ENCODE measurements around the genes LRIG2, TRIM33 and BCAS2.

- PRO-cap: bidirectional peak, plus-strand start at chr1:113073221, minus-strand start at chr1:113073097; bidirectional peak, plus-strand start at chr1:113073700, minus-strand start at chr1:113073572
Observed at GRCh38 chr1:113072937-113073801, at the start of gene LRIG2. LRIG2 (plus strand) TSS chr1:113073198.

GRCh38 chr1:113242457-113243010 lies 147.8 kb upstream of the MAGI3 start:
- PRO-cap: no peak

DNA sequence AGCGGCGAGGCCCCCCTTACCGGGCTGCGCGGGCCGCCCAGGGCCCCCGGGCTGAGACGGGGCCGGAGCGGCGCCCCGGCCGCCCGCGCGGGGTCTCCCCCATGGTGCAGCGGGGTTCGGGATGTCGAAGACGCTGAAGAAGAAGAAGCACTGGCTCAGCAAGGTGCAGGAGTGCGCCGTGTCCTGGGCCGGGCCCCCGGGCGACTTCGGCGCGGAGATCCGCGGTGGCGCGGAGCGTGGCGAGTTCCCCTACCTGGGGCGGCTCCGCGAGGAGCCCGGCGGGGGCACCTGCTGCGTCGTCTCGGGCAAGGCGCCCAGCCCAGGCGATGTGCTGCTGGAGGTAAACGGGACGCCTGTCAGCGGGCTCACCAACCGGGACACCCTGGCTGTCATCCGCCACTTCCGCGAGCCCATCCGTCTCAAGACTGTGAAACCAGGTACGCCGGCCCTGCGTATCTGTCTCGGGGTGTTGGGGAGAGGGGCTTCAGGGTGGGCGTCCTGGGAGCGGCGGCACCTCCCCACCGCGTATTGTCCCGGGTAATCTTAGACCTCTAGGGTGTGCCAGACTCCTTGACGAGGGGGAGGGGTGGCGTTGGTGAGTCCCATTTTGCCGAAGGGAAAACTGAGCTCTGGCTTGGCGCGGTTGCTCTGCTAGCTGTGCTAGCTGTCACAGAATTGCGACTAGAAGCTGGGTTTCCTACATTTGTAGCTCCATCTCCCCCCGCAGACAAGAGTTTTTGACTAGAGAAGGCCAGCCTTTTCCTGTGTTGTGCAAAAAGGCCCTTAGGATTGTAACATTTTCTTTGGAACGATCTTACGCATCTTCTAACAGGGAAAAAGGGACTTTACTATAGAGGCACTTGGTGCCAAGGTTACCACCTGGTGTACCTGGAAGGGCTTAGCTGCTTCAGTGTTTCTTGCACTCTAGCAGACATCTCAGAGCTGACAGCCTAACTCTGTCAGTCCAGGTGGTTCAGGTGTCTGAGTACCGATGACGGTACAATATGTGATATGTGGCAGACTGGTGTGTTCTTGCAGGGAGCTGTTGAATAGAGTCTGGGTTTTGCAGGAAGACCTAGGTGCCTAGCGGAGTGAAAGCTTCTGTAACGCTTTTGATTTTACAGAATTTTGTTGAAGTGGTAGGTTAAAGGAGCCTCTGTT lies 978 bp downstream of the MAGI3 start:
- PRO-cap: unidirectional peak, minus-strand start at position 277 of the sequence; unidirectional peak, minus-strand start at position 427 of the sequence

GRCh38 chr1:113449379-113450310 lies 59.3 kb downstream of the MAGI3 start:
- PRO-cap: no peak

- PRO-cap: no peak
Observed at GRCh38 chr1:113548392-113549159, 158.3 kb downstream of the MAGI3 start.

DNA sequence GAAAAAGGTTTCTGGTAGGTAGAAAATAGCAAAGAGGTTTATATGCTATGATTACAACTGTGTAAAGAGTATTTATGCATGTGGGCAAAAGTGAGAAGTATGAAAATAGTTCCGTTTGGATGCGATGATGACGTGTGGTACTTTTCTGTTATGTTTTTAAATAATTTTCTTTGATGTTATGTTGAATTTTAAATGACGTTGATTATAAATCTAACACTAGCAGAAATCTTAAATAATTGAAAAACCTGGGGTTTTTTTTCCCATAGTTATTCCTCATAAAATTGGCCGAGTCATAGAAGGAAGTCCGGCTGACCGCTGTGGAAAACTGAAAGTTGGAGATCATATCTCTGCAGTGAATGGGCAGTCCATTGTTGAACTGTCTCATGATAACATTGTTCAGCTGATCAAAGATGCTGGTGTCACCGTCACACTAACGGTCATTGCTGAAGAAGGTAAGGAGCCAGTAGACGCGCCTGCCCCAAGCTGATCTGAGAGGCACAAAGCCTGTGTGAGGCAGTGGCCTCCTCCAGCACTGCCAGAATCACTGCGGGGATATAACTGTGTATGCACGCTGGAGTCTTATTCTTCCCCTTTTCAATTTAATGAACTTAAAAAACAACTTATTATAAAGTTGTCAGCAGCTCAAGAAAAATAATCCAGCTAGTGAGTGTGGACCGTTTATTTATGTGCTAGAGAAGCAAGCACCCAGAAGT lies 100.3 kb downstream of the PHTF1 start:
- PRO-cap: no peak

- PRO-cap: no peak
Observed at GRCh38 chr1:113680773-113681405, 78.4 kb downstream of the PHTF1 start.

- PRO-cap: unidirectional peak, plus-strand start at chr1:113811886; bidirectional peak, plus-strand start at chr1:113812052, minus-strand start at chr1:113812051; bidirectional peak, plus-strand start at chr1:113812653, minus-strand start at chr1:113812289
Observed at GRCh38 chr1:113811443-113812352, 578 bp downstream of the RSBN1 start.

DNA sequence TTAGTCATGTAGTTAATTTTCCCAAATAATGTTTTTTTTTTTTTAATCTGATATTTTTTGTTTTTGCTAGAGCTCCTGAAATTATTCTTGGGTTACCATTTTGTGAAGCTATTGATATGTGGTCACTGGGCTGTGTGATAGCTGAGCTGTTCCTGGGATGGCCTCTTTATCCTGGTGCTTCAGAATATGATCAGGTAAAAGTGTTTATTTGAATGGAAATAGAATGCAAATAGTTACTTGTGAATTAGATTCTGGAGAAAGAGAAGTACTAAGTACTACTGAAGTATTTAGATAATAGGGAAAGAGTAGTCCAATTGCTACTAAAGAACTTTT lies 23.5 kb downstream of the HIPK1 start:
- PRO-cap: no peak

GRCh38 chr1:114154729-114155175 lies 1.1 kb upstream of the SYT6 start:
- PRO-cap: no peak

DNA sequence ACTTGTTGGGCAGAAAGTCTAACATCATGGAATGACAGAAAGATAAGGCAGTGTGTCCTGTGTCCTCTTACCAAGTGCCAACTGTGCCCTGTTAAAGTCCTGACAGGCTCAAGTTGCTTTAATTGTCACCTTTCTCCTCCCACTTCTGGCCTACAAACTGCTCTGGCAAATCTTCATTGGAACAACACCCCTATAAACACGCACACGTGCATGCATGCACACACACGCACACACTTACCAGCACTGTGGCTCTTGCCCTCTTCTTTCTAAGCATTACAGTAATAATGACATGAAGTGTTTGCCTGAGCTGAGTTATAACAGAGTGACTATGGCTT lies 82.2 kb upstream of the SYT6 start:
- PRO-cap: no peak

DNA sequence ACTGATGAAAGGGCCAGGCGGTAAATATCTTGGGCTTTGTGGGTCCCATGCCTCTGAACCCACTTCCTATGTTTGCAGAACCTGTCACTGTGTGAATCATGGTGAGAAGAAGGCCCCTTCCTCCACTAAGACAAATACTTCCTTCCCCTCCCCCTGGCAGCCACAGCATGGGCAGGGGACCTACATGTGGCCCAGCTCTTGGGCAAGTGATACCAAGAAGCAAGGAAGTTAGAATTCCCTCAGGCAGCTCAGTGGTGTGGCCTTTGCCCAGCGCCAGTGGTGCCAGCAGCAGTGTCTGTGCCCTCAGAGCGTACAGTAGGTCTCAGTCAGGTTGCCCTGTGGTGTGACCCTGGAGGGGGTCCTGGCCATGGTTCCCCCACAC lies 168.6 kb downstream of the TRIM33 start:
- PRO-cap: no peak

DNA sequence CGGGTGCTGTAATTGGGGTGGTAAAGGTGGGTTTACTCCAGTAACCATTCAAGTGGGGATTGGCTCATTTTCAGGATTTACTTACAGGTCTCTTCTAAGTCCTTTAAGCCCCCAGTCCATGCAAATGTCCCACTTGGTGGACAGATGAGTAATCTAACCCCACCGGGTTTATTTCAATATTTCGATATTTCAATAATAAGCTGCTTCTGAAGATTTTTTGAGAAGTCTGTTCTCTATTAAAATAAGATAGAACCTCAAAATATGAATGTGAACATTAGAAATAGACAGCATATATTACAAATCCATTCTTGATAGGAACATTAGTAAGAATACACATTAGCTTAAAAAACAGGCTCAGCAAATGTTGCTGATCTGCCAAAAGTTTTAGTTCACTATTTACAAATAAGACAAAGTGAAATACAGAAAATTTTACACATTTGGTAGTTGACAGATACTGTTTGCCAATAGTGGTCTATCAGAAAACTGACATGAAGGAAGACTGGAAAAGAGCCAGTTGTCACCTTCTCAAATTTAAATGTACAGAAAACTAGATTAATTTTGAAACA lies 114.6 kb downstream of the TRIM33 start:
- PRO-cap: no peak

DNA sequence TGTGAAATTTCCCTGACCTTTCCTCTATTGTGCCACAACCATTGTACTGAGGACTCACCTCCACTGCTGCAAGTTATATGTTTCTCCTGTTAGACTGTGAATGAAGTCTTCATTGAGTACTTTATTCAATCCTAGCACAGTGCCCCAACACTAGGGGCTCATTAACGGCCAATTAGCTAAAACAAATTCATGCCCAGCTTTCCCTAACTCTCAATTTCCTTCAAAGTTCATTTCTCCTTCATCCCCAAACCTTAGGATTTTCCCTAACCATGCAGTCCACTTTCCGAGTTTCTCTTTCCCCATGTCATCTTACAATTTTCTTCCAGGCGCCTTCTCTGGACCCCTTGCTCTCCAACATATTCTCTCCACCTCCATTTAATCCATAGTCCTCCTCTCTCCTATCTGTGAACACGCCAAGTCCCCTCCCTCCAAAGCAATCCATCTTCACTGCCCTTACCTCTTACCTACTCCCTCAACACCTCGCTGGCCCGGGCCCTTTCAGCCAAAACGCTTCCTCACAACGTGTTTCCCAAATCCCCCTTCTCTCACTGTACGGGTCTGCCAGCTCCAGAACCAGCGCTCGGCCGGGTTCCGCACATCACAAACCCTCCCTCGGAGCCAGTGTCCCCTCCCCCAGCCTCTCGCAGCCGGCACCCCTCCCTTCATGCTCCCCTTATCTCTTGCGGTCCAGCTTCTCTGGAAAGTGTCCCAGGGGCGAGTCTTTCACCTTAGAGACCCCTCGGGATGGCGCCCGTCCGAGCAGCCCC lies 1.1 kb downstream of the TRIM33 start:
- PRO-cap: no peak

- PRO-cap: bidirectional peak, plus-strand start at chr1:114510978, minus-strand start at chr1:114510923; bidirectional peak, plus-strand start at chr1:114511292, minus-strand start at chr1:114511088
Observed at GRCh38 chr1:114510467-114511389, at the start of gene TRIM33. TRIM33 (minus strand) TSS chr1:114511203.

- PRO-cap: bidirectional peak, plus-strand start at chr1:114581851, minus-strand start at chr1:114581609
Observed at GRCh38 chr1:114581277-114582309, at the start of gene BCAS2. BCAS2 (minus strand) TSS chr1:114581615.

- PRO-cap: no peak
Observed at GRCh38 chr1:114732099-114732972, 15.8 kb upstream of the NRAS start.

DNA sequence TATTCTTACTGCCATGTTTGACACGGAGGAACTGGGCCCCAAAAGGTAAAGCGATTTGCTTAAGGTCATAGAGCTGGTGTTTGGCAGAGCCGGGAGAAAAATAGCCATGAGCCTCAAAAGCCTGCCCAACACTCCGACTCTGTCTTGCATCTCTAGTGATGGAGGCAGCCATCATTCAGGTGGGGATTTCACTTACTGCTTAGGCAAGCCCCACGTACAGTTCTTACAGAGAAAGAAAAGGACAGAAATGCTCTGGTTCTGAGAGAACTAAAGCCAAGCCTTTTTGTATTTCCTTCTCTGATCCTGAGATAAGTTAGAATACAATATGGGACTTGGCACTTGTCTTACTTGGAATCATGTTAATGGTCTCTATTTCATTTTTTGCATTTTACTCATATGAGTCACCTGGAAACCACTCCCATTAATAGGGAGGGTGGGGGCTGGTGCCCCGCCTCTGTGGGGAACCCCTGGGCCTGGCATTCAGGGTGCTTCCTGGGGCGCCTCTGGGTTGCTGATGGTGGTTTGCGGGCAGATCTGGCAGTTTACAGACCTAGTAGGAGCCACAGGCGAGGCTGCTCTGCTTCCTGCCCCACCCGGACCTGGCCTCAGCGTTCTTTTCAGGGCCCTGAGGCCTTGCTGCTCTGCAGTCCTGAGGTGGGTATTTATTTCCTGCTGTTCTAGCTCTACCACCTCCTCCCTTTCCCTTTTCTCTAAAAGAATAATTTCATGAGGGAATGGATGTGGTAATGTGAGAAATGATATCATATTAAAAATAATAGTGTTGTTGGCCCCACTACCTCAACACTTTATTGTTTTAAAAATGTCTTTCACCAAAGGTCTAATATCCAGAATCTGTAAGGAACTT lies 26.7 kb downstream of the TSPAN2 start:
- PRO-cap: bidirectional peak, plus-strand start at position 479 of the sequence, minus-strand start at position 177 of the sequence; bidirectional peak, plus-strand start at position 662 of the sequence, minus-strand start at position 601 of the sequence

DNA sequence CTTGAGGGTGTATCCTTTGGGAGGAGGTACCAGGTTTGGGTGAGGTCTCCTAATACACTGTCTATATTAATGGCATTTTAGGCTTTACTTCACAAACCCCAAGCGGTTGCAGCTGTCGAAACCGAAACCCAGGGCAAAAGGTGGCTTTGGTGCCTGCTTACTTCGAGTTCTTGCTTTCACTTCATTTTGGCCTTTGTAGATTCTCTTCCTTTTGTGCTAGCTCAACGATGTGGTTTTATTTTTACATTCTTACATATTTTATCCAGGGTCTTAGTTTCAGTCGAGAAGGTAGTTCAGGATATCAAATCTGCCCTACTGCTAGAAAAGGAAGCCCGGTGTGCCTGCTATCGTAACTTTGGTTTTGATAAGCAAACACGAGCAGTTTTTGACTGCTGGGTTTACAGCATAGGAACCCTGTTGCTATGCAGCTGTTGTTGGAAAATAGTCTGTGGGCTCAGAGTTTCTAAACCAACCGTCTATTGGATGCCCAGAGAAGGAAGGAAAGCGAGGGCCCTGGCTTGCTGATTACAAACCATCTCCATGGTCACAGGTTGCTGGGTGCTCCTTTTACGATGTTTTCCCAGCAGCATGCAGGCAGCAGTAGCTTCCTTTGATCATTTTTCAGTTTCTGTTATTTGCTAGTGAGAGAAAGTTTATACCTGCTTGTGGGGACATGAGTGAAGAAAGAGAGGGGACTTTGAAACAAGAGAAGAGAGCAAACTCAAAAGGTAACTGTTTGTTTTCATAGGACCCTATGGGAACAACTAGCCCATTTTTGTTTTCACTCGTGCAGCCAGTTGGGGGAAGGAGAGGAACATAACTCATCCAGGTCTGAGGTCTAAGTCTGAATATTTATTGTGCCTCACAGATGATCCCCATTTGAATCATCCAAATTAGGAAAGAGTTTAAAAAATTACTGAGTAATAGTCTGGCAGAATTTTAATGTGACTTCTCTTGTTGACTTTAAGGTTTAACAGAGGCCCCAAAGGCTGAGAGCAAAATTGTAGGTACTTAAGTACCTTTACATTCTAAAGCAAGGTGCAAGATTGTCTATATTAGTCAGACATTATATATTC lies 10.1 kb upstream of the TSPAN2 start:
- PRO-cap: bidirectional peak, plus-strand start at position 535 of the sequence, minus-strand start at position 357 of the sequence

DNA sequence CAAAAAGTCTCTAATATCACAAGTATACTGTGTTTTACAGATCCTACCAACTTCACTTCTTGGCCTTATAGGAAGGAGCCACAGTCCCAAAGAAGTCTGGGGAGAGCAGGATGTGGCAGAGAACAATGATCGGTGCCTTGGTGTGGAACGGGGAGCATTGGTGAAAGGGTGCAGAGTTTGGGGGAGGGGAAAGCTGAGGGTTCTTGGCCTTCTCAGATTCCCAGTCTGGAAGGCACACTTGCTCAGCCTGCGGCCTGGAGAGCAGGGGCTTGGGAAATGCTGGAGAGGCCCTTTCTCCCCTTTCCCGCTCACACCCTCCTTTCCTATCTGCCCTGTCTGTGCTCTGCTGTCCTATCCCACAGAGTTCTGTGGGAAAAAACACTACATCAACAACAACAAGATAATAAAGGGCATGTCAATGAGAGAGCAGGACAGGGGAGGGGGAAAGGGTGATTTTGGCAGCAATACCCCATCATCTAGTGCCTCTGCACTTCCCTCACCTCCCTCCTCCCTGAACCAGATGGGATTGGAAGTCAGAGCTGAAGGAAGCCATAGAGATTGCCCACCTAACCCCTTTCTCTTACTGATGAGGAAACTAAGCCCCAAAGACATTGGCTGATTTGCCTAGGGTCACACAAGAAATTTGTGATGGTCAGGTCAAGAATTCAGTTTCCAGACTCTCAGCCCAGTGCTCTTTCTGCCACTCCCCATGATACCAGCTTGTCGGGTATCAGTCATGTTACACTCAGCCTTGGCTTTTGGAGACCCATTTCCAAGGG lies 121.9 kb downstream of the NGF start:
- PRO-cap: no peak